GM23248 (cell line): ENCODE data around the genes MAGEA9B, HSFX1, EOLA2, VMA21, PASD1, MAGEA2 and BGN.

- RAMPAGE, long total RNA = no peak
Measured at GRCh38 chrX:149587148-149587740, at the start of gene MAGEA9B. Gene MAGEA9B (minus strand): TSS chrX:149587459.

- RAMPAGE, long total RNA = no peak
Measured at GRCh38 chrX:149773797-149774288, at the start of gene HSFX1. Gene HSFX1 (plus strand): TSS chrX:149774068.

DNA sequence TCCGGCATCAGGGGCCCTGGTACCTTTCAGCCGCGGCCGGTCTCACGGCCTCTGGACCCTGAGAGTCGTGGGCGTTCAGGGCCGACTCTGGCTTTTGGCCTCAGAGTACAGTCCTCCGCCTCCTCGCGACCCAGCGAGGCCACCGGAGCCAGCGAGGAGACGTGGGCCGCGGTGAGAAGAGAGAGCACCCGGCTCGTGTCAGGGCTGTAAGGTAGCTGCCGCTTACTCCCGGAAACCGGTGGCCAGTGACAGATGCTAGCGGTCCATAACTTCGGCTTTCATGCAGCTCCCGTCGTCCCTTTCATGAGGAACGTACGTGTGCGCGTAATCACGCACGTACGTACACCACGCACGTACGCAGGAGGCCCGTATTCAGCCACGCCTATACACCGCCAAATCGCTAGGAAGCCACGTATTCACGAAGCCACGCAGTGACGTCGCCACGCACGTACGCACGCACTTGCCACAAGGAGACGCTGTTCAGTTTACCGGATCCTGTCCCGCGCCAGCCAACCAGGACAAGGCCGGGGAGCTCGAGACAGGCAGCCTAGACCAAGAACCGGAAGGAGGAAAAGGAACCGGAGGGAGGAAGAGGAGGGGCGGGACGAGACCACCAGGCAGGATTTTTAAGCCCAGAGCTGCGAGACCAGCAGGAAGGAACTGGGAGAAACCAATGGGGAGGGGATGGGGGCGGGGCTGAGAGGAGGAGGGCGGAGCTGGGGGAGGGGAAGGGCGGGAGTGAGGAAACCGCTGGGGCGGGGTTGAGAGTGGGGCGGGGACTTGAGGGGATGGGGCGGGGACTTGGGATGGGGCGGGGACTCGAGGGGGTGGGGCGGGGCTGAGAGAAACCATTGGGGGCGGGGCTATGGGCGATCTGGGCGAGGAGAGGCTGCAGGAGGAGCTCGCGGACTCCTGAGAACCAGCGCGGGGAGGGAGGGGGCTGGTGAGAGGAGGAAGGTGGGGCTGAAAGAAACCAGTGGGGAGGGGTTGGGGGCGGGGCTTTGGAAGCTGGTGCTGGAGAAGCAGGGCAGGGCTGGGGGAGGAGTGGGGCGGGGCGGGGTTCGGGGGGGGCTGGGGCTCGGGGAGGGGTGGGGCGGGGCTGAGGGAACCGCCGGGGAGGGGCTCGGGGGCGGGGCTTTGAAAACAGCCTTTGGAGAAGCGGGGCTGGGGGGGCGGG is at the start of gene EOLA2:
EOLA2 (minus strand) TSS at position 322 of the 1,177 bp plus-strand sequence.
- RAMPAGE, long total RNA = no peak

DNA sequence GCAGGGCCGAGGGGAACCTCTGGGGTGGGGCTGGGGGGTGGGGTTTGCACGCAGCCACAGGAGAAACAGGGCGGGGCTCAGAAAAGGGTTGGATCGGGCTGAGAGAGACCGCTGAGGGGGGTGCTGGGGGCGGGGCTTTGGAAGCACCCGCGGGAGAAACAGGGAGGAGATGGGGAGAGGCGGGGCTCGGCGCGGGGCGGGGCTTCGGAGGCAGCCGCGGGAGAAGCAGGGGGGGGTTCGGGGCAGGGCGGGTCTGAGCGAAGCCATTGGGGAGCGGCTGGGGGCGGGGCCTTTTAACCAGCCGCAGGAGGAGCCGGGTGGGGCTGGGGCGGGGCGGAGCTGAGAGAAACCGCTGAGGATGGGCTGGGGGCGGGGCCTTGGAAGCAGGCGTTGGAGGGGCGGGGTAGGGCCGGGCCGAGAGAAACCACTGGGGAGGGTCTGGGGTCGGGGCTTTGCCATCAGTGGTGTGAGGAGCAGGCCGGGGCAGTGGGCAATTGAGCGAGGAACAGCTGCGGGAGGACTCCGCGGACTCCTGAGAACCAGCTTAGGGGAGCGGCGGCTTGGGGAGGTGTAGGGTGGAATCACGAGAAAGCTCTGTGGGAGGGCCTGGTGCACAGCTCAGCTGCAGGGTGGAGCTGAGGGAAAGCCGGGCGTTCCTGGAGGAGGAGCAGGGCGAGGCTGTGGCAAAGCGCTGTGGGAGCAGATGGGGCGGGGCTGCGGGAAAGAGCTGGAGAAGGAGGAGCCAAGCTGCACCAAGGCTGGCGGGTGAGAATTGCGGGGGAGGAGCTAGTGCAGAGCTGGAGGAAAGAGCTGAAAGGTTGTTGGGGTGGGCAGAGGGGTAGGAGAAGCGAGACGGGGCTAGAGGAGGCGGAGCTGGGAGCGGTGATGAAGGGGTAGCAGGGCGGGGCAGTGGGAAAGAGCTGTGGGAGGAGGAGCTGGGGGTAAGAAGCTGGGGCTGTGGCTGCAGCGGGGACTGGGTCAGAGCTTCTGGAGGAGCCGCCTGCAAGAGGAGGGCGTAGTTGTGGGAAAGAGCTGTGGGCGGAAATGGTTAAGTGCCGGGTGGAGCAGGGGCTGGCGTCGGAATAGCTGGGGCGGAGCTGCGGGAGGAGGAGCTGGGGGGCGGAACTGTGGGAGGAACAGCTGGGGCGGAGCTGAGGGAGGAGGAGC is 1.4 kb upstream of the EOLA2 start:
- RAMPAGE, long total RNA = no peak

- RAMPAGE, long total RNA = no peak
Measured at GRCh38 chrX:150228347-150228632, 134.8 kb upstream of the MAMLD1 start.

GRCh38 chrX:150420569-150421439 is 57.7 kb downstream of the MAMLD1 start:
- RAMPAGE, long total RNA = no peak

DNA sequence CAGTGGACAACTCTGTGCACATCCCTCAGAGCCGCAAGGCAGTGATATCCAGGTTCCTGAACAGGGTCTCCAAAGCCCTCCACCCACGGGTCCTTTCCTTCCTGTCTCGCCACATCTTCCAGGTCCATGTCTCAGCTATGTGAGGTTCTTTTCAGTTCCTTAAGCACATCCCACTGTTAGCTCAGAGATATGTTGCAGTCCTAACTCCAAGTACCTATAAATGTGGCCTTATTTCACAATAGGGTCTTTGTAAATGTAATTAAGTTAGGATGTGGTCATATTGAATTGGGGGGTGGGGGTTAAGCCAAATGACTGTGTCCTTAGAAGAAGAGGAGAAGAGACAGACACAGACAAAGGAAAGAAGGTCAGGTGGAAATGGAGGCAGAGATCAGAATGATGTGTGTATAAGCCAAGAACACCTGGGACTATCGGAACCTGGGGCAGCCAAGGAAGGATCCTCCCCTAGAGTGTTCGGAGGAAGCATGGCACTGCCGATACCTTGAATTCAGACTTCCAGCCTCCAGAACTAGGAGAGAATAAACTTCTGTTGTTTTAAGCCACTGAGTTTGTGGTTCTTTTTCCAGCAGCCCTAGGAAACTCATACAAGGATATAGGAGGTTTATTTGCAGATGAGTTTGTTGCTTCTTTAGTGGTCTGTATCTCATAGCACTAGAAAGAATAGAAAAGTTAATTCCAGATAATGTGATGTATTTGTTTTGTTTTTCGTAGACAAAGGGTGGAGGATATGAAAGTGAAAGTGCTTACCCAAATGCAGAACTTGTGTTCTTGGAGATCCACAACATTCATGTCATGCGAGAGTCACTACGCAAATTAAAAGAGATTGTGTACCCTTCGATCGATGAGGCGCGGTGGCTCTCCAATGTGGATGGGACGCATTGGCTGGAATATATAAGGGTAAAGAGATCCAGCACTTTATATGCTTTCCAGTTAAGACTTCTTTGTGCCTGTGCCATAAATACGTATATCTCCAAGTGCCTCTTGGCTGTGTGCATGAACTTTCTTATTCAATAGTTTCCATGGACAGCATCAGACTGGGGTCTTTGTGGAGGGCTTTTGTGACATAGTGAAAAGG is 43.0 kb downstream of the MTMR1 start:
- RAMPAGE, long total RNA = no peak

DNA sequence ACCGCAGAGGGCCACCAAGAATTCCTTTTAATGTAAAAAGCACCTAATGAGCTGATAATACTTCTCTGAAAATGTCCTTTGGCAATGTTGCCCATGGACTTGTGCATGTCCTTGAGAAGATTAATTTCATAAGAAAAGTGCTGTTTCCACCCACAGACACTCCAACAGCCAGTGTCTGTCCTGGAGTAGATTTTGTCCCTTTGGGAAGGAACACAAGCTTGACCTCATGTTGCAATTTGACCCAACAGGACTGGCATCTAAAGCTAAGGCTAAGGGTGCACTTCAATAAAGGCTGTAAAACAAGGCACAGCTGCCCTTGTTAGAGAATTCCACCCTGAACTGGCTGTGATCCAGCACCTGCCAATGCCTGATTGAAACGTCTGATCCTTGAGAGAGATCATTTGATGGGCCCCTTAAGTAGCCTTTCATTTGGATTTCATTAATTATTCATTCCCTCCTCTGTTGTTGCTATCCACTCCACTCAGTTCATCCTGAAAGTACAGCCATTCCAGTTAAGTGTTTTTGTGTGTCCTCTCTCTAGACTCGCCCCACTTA is 56.3 kb downstream of the CD99L2 start:
- RAMPAGE, long total RNA = no peak

DNA sequence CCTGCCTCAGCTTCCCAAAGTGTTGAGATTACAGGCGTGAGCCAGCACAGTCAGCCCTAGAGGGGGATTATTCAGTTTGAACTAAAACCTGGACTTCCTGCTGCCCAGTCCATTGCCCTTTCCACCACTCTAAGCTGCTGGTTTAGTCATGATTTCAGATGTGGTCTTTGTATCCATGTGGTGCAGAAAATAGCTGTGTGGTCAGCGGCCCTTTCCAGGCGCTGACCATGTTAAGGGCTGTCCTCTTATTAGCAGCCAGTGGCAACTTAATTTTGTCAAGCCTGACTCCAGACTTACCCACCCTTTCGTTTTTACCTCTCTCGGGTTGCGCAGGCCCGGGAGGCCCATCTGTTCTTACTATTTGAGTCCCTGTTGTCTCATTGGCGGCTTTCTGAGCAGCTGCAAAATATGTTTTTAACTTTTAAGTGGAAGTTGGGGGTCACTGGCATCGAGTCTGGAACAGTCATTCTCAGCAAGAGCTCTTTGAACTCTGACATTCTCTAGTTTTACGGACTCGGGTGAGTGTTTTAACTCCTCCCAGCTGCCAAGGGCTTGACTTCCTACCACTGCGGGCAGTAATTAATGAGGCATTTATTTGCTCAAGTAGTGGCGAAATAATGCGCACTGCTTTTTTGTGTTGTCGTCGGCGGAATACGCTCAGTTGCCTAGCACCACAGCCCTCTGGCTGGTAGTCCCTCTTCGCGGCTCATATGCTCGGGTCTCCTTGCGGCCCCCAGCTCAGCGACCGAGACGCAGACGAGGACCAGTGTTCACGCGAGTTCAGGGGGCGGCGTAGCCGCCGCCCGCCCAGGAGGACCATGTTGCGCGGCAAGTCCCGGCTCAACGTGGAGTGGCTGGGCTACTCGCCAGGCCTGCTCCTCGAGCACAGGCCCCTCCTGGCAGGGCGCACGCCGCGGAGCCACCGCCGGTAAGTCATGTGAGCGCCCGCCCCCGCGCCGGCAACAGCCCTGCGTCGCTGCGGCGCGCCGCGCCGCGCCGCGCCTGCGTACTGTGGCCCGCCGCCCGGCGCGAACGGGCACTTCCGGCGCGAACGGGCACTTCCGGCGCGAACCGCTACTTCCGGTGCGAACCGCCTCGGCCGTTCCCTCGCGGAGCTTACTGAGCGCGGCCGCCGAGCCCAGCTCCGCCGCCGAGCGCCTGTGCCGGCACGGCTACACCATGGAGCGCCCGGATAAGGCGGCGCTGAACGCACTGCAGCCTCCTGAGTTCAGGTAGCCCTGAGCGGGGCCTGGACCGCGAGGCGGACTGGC is at the start of gene VMA21:
VMA21 (plus strand) TSS at position 1,077 of the 1,271 bp plus-strand sequence.
- RAMPAGE, long total RNA = start-site peak on the plus strand centred at position 1,099 of the sequence, 77 bp wide, 371 and 616 reads in 2 replicates

DNA sequence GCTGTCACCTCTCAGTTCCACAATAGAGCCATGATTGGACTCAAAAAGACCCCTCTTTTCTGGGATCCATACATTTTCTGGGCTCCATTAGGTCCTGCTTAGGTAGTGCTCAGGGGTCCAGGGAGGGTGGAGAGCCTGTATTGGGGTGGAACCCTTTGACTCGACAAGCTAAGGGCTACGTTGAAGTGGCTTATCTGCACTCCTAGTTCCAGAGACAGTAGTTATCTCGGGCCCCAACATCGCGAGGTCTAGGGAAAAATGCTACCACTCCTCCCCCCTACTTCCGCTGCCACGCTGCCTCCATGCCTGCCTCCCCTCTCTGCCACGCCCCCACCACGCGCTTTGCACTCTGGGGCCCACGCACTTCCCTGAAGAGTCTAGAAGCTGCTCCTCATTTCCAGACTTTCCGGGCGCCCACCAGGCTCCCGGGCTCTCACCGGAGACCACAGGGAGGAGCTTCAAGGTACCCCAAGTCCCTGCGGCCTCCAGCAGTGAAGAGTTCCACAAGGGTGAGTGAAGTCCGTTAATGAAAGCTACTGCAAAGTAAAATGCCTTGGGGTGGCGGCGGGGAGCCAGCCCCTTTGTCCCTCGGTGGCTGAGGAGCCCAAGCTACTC is at the start of gene PASD1:
PASD1 (plus strand) TSS at position 345 of the 615 bp plus-strand sequence.
- RAMPAGE, long total RNA = no peak

DNA sequence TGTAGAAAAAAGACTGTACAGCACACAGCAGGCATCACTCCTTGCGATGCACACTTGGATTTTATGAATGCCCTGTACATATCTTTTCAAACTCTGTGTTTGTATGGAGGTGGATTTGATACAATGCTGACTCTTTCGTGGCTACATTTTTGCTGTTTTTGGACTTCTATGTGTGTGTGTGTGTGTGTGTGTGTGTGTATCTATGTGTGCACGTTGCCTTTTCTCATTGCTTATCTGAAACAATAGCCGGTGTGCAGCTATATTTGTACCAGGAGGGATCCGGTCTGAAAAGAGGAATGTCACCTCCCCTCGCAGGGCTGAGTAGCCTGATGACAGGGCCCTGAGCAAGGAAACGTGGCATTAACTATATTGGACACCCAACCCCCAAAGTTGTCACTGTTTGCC is 8.0 kb downstream of the PRRG3 start:
- RAMPAGE, long total RNA = no peak

DNA sequence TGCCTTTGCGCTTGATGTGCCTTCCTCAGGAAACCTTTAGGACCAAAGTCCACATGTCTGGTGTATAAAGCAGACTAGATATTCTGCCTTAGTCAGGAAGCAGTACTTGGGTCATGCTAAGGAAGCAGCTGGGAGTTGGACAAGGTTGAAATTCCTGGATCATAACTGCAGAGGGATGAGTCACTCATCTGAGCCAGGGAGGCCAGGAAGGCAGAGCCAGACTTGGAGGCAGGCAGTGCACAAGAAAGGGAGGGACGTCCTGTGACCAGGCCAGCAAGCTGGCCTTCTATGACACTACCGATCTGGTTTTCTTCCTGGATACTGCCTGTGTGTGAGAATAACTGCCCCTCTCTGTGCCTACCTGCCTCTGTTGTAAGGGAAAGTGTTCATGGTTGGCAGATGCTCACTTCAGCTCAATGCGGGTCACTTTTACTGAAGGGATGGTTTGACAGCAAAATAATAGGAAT is 9.4 kb upstream of the MAGEA4 start:
- RAMPAGE, long total RNA = no peak

DNA sequence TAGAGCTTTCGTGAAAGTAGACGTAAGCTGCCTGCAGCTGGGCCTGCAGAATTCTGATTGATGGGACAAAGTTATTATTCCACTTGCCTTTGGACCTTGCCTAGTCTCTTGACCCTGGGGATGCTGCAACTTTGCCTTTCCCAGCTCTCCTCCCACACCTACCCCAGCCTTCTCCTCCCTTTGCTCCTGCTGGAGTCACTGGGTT is 11.3 kb upstream of the GABRE start:
- RAMPAGE, long total RNA = no peak

- RAMPAGE, long total RNA = no peak
Measured at GRCh38 chrX:152135338-152135596, 3.1 kb downstream of the MAGEA10 start.

GRCh38 chrX:152753703-152754230 is at the start of gene MAGEA2:
Gene MAGEA2 (minus strand): TSS chrX:152753842.
- RAMPAGE, long total RNA = no peak

- RAMPAGE, long total RNA = no peak
Measured at GRCh38 chrX:153372901-153373385, 28.2 kb downstream of the PNMA6E start.

DNA sequence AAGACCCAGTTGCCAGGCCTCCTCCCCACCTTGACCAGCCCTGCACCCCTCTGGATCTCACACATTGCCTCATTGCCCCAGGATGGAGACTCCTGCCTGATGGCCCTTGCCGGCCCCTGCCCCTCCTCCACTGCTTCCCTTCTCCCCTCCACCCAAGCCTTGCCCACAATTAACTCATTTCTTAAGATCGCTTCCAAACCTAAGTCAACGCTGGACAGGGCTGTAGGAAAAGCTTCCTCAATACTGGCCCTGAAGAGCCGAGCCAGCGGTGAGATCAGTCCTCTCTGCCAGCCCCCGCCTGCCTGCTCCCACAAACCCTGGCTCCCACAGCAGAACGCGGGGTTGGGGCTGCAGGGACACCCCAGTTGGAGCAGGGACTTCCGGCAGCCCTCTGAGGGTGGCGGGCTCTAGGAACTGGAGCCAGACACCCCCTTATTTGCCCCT is 7.5 kb upstream of the HAUS7 start:
- RAMPAGE, long total RNA = no peak

DNA sequence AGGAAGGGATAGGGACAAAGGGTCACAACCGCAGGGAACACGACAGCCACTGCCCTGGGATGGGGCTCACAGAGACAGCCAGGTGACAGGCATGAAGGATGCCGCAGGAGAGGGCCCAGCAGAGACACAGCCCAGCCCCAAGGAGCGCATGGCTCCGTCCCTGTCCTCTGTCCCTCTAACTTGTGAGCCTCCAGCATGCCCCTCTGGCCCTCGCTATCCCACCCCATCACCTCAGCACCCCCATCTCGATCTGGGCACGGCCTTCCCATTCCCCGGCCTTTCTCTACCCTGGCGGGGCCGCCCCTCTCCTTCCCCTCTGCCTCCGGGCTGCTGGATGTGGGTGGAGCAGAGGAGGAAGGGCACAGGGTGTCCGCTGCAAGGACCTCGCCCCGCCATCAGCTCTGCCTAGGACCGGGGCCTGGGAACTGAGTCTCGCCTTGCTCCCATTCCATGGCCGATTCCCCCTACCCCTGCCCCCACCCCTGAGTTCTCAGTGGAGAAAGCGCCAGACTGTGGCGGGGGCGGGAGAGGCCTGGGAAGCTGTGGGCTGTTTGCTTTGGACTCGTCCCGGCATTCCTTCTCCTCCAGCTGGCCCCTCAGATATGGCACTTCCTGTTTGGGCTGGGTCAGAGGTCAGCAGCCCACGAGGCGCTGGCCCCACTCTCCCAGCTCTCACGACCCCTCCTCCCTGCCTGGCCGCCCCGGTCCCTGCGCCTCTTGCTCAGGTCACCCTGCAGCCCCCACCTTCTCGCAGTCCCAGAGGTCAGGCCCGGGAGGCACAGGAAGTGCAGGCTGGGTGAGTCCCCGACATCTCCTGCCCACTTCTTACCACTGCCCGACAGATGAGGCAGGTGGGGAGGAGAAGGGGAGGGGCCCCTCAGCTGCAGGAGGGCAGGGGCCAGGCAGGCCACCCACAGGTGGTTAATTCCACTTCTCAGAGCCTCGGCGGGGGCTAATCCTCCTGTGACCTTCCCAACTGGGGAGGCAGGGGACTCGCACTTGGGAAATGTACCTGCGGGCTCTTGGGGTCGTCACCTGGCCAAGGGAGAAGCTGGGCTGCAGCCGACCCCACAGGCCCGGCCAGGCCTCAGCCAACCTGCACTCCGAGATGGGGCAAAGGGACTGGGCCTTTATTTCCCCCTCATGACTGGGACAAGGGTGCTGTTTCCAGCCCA is 6.4 kb upstream of the BGN start:
- RAMPAGE, long total RNA = no peak

GRCh38 chrX:153494782-153496033 is at the start of gene BGN:
Gene BGN (plus strand): TSS chrX:153494980.
- RAMPAGE, long total RNA = start-site peak on the plus strand at chrX:153494976-153495013, 376 and 496 reads in 2 replicates

GRCh38 chrX:153684122-153684834 is 3.4 kb upstream of the SLC6A8 start:
- RAMPAGE, long total RNA = no peak